HTERT-HM (cell line): Measurements from ENCODE around the genes PCYOX1, NAGK, EMX1 and EGR4.

GRCh38 chr2:70160855-70161447, 29.9 kb downstream of the C2orf42 start:
- RRBS = no CpG with 5 or more reads among the region's 3 CpGs

DNA sequence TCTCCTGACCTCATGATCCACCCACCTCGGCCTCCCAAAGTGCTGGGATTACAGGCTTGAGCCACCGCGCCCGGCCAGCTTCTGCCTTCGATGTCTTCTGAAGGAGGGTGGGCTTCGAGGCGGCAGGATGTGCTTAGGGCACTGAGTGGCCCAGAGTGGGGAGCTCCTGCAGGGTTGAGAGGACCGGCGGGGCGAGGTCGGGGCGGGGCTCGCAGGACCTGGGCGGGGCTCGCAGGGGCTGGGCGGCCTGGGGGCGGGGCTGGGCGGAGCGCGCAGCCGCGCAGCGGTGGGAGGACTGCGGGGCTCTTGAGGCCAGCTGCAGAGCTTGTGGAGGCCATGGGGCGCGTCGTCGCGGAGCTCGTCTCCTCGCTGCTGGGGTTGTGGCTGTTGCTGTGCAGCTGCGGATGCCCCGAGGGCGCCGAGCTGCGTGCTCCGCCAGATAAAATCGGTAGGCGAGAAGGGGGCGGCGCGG, at the start of gene PCYOX1:
Gene PCYOX1, plus strand, starts transcription at position 309 of the 472 bp plus-strand sequence.
- RRBS = 0% methylated on average over 3 of the region's 42 CpGs

GRCh38 chr2:70475417-70475616, 78.3 kb downstream of the TGFA start:
- RRBS = no CpG with 5 or more reads among the region's 4 CpGs

GRCh38 chr2:70984658-70985185, 6.3 kb downstream of the ANKRD53 start:
- RRBS = no CpG with 5 or more reads among the region's 28 CpGs

- RRBS = 1% methylated on average over 4 of the region's 57 CpGs
These were observed at the start of gene NAGK for GRCh38 chr2:71068066-71068747. Gene NAGK (plus strand): TSS chr2:71068648.

GRCh38 chr2:71069724-71070305, 1.4 kb downstream of the NAGK start:
- RRBS = no CpG with 5 or more reads among the region's 8 CpGs

- RRBS = 12% methylated on average over 43 of the region's 98 CpGs
These were observed 49.7 kb upstream of the PAIP2B start for GRCh38 chr2:71276253-71277337.

DNA sequence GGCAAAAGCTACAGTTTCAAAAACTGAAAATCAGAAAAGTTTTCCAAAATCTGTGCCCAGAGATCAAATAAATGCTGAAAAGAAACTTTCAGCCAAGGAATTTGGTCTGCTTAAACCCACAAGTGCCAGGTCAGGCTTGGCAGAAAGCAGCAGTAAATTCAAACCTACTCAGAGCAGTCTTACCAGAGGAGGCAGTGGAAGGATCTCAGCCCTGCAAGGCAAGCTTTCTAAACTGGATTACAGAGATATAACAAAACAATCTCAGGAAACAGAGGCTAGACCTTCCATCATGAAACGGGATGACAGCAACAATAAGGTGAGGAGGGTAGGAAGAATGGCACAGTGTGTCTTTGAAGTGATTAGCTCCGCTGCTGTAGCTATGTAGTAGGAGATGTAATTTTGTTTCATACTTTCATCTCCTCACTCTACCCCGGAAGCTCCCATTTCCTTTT, 42.8 kb upstream of the DYSF start:
- RRBS = no CpG with 5 or more reads among the region's 3 CpGs

- RRBS = no CpG with 5 or more reads among the region's 8 CpGs
These were observed 1.6 kb downstream of the DYSF start for GRCh38 chr2:71467922-71468585.

GRCh38 chr2:72115422-72116187, 32.1 kb downstream of the CYP26B1 start:
- RRBS = no CpG with 5 or more reads among the region's 13 CpGs

GRCh38 chr2:72488388-72489307, 337.2 kb downstream of the EXOC6B start:
- RRBS = no CpG with 5 or more reads among the region's 5 CpGs

DNA sequence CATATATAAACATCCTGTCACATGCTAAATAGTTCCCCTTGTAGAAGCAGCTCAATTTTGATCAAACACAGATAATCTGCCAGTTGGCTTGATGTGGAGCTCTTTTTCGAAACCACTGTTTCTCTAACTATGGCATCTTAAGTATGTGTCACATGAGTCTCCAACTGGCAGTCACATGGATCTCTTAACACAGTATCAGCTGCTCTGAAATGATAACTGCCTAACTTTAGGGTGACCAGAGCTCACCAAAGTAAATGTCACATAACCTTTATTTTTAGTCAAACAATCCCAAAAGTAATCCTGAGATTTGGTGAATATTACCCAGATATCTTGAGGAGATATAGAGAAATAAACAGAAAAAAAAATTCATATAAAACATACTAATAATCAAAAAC, 31.7 kb downstream of the EXOC6B start:
- RRBS = no CpG with 5 or more reads among the region's 1 CpG

DNA sequence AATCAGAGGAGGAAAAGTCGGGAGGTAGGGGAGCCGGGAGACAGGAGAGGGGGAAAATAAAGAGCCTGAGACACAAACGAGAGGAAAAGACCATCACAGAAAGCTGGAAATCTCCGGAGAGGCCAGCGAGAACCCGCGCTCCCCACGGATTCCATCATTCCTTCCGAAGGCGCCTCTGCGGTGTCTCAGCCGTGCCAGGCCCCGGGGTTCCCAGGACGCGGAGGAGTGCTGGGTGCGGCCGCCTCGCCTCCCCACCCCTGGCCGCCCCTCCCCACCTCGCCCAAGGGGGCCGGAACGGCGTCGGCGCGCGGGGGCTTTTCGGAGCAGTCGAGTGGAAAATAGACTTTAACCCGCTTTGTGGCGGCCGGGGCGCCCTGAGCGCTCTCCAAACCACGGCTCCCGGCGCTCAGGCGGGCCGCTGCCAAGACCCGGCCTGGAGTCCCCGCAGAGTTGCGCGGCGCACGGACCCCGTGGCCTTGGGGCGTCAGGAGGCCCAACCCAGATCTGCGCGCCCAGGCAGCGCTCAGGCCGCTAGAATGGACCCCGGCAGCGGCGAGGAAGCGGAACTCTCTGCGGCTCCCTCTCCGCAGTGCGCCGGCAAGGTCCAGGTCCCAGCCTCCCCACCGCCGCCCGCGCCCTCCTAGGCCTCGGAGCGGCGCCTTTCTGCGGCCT, 1.4 kb upstream of the EMX1 start:
- RRBS = 2% methylated on average over 42 of the region's 67 CpGs

DNA sequence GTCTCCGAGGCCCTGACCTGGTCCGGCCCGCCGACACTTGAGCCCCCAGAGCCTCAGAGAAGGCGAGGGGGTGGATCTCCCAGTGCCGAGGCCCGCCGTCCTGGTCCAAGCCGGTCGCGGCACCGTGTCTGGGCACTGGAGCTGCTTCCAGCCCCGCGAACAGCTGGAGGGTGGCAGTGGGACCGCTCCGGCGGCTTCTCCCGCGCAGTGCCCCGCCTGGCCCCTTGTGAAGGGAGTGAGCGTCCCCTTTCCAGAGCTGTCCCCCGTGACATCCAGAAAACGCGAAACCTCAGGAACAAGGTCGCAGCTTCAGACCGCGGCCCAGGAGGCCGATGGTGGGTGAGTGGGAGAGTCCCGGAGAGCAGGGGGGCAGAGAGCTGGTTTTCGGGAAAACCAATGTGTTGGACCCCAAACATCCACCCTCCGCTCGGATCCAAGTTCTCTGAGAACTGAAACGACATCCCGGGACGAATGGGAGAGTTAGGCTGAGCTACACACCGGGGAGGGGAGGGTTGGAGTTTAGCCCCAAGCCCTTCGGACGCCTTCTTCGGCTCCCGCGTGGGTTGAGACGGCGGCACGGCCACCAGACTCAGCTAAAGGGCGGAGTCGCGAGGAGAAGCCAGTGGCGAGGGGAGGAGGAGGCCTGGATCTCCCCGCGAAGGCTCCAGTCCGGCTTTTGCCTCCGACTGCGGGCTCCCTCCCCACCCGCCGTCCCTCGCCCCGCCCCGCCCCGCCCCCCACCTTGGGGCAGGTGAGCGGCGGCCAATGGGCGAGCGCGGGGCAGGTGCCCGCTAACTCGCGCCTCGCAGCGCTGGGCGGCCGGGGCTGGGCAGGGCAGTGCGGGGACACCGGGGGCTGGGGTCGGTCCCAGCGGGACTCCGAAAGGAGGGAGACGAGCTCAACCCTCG, at the start of gene EMX1:
Gene EMX1, plus strand, starts transcription at position 794 of the 908 bp plus-strand sequence.
- RRBS = 5% methylated on average over 21 of the region's 78 CpGs

- RRBS = 33% methylated on average over 1 of the region's 9 CpGs
These were observed 68.5 kb downstream of the EMX1 start for GRCh38 chr2:72985761-72986267.

DNA sequence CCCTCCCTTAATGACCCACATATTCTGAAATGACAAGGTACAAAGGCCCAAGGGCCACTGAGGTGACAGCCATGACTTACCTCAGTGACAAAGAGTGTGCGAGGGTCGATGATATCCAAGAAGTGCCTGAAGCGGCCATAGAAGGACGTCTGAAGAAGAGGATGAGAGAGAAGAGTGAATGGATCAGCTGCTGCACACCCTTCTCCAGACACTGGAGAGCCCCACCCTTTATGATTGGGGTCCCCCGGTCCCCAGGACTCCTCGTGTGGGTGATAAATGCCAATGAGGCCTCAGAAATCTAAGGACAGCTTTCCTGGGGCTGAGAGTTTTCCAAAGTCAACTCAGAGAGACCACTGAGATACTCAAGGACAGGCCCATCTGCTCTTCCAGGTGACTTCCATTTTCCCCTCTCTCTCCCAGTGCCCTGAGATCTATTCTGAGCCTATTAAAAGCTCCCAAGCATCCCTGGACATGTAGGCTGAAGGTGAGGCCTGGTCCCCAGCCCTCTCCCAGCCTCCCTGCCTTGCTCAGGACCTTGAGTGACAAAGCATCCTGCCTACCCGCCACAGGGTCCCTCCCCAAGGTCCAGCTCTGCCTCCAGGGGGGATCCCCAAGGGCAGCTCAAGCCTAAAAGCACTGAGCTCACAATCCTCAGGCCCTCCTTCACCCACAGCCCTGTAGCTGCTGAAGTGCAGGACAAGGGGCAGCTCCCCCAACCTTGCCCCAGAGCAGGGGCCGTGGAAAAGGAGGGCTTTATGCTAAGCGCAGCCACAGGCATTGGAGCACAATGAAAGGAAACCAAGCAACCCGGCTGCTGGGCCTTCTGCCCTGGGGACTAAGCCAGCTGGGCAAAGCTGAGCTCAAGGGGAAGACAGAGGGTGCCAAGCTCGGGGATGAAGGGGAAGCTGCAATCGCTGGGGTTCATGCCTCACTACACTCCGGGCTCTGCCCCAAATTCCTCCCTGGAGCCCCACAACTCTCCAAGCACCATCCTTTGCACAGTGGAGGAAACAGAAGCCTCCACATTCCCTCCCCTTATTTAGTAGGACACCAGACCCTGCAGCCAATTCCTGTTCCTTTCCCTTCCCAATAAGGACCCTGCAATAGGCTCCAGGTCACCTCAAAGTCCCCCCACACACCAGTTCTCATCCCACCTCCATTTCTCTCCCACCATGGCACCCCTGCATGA, 12.7 kb downstream of the SFXN5 start:
- RRBS = no CpG with 5 or more reads among the region's 13 CpGs

DNA sequence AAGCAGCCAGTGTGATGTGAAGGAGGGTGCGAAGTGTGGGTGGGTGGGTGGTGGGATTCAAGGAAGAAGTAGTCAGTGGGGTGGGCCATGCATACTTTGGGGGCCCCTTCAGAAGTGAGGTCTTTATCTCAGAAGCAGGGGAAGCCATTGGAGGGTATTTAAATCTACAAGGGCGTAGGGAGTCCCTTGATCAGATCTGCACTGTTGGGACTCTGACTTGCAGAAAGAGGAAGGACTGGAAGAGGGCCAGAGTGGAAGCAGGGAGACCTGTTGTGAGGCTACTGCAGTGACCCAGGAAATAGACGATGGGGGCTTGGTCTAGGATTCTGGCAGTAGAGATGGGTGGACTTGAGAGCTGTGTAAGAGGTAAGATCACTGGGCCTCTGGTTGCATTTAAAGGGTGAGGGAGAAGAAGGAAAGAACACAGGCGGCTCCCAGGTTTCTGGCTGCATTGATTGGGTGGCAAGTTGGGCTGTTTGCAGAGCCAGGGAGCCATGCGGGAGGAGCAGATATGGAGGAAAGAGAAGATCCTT, 2.5 kb downstream of the SFXN5 start:
- RRBS = no CpG with 5 or more reads among the region's 5 CpGs

DNA sequence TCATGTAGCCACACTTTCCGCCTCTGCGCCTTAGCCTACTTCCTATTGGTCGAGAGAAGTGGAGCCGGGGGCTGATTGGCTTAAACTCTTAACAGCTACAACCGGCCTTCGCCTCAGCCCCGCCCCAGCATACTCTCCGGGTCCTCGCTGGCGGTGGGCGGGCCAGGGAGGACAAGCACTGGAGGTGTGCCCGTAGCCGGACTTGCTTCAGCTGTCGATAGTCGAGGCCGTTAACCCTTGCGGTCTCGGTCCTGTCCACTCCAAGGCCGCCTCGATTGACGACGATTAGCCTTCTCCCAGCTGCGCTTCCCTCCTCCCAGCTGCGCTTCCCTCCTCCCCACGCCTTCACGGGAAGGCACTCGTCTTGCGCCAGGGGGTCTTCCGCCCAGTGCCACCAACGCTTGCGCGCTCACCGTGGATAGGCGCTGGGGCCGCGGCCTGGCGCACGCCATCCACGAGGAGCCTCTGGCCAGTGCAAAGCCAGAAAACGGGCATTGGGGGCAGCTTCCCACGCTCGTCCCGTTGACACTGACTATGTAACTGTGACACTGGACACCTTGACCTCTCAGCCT, 377 bp upstream of the PRADC1 start:
- RRBS = 1% methylated on average over 9 of the region's 43 CpGs

- RRBS = 4% methylated on average over 31 of the region's 59 CpGs
These were observed at the start of gene EGR4 for GRCh38 chr2:73293407-73293924. Gene EGR4 (minus strand): TSS chr2:73293548.